Neural progenitor cell (in vitro differentiated cells): ENCODE measurements around the genes HPS3, TM4SF18, ANKUB1 and RNF13.

DNA sequence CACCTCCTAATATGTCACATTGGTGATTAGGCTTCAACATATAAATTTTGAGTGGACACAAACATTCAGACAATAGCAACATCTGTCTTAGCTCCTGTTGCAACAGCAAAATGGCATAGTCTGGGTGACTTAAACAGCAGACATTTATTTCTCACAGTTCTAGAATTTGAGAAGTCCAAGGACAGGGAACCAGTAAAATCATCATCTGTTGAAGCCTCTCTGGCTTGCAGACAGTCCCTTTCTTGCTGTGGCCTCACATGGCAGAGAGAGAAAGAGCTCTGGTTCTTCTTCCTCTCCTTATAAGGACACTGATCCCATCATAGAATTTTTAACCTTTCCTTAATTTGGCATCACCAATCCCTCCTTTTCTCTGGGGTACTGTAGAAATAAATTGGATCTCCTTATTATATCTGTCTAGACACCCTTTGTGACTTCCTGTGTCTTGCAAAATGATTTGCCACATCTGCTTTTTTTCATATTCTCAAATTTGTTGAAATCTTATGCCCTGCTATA, 3.4 kb upstream of the PLSCR2 start:
- RAMPAGE, long total RNA = no peak

DNA sequence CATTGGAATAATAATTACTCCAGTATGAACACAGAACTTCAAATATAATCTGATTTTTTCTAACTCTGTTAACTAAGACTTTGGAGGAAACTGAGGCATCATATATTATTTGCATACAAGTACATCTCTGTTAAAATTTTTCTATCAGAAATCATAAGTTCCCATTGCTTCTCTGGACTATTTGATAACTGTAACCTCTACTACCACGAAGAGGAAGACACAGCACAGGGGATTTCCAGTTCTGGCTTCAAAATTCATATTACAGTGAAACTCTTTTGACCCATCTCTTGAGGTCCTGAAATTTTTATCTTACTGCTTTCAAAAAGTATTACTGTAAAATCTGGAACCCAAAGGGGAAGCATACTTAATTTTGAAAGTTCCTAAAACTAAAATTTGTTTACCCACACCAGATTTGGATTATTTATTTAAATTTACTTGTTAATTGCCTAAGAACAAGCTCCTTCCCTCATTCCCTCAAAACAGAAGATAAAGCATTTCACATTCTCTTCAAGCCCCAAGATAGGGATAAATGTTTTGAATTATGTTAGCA, 4.1 kb downstream of the PLSCR1 start:
- RAMPAGE, long total RNA = no peak

DNA sequence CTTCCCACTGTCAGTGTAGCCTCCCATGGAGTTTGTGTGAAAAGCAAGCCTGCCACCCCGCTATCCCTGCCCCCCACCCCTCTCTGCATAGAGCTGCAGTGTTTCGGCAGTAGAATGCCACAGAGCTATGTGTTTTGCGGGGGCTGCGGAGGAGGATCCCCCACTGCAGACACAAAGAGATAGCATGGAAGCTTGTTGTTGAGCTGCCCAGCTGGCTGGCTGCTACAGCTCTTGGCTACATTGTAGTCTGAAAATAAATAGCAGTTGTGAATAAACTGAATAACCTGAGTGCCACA, 53.2 kb upstream of the PLSCR5 start:
- RAMPAGE, long total RNA = no peak

- RAMPAGE, long total RNA = no peak
Observed at GRCh38 chr3:148830601-148831361, 3.2 kb downstream of the CPB1 start.

GRCh38 chr3:148975059-148975740, 16.1 kb upstream of the GYG1 start:
- RAMPAGE, long total RNA = no peak

- RAMPAGE, long total RNA = no peak
Observed at GRCh38 chr3:149009556-149010133, 18.3 kb downstream of the GYG1 start.

DNA sequence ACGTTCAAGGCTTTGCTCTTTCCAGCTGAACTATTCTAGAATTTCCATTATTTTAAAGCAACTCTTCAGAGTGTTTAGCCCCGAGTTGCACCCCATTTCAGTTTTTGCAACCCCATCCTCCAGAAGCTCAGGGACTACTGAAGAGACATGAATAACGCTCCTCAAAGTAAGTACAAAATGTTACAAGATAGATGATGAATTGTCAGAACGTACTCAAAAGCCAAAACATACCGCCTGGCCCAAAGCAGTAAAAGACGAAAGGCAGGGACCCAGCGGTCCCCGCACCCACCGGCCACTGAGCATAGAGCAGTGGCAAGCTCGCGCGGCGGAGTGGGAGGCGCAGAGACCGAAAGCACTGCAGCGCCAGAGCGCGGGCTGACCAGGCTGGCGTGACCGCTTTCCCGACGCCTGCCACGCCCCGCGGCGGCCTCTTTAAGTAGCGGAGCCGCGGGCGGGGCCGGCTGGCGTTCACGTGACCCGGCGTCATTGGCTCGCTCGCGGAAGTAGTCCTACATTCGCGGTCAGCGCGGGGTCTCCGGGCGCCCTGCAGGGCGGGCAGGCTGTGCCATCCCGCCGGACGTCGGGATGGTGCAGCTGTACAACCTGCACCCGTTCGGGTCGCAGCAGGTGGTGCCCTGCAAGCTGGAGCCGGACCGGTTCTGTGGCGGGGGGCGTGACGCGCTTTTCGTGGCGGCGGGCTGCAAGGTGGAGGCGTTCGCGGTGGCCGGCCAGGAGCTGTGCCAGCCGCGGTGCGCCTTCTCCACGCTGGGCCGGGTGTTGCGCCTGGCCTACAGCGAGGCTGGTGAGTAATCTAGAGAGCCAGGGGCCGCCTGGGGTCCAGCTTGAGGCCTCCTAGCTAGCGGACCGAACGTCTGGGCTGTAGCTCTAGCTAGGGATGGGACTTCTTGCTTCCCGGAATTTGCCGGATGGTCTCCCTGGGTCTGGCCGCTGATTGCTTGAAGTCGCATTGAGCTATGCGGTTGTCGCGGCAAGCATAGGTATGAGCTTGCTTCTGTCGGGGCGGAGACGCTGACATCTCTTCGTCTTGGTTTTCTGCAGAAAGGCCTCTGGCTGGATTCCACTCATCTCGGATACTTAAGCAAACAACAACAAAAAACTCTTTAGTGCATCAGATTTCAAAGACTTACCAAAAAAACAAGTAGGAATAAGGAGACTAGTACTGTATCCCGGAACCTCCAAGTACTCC, at the start of gene HPS3:
Gene HPS3, plus strand, starts transcription at position 500 of the 1,207 bp plus-strand sequence.
- RAMPAGE, long total RNA = no peak

DNA sequence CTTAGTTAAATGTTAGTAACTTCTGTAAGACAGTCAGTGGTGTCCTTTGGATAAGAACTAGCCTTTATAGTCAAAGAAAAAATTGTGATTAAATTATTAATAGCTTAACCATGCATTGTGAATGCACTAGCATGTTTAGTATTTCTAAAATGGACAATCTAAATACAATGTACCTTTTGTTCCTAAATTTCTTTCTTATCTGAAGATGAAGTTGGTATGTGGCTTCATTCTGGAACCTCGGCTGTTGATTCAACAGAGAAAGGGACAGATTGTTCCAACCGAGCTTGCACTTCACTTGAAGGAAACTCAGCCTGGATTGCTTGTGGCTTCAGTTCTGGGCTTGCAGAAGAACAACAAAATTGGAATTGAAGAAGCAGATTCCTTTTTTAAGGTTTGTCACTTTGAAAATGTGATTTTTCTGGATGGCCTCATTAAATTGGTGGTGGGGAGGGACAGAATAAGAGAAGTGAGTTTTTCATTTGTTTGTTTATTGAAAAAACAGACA, 32.6 kb downstream of the HPS3 start:
- RAMPAGE, long total RNA = no peak

DNA sequence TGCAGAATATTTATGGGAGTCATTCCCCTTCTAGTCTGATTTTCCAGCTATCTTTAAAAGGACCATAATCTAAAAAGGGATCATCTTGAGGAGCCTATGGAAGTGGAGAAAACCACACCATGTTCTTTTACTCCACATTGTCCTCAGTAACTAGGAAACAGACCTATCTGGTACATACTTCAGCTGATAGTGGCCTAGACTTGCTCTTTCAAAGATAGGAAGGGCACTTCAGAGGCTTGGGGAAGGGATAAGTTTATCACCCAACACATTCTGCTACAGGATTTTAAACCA, 35.5 kb downstream of the CP start:
- RAMPAGE, long total RNA = no peak

DNA sequence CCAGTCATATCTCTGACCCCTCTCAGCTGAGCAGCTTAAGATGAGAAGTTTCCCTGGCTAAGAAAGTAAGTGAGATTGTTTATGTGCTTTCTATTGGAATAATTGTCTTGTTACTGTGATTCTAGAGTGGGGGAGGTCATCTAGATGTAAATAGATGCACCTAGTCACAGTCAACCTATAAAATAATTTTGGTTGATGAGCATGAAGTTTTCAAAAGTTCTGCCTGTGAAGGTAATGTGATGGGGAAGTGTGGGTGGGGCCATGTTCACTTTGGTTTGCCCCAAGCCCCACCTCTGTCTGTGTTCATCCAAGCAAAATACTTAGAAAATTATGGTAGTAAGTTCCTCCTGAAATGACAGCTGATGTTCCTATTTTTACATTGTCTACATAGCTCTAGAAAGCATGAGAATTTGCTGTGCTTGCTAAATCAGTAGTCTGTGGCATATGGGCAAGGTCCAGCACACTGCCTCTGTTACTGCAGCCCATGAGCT, 21.8 kb upstream of the CP start:
- RAMPAGE, long total RNA = no peak

DNA sequence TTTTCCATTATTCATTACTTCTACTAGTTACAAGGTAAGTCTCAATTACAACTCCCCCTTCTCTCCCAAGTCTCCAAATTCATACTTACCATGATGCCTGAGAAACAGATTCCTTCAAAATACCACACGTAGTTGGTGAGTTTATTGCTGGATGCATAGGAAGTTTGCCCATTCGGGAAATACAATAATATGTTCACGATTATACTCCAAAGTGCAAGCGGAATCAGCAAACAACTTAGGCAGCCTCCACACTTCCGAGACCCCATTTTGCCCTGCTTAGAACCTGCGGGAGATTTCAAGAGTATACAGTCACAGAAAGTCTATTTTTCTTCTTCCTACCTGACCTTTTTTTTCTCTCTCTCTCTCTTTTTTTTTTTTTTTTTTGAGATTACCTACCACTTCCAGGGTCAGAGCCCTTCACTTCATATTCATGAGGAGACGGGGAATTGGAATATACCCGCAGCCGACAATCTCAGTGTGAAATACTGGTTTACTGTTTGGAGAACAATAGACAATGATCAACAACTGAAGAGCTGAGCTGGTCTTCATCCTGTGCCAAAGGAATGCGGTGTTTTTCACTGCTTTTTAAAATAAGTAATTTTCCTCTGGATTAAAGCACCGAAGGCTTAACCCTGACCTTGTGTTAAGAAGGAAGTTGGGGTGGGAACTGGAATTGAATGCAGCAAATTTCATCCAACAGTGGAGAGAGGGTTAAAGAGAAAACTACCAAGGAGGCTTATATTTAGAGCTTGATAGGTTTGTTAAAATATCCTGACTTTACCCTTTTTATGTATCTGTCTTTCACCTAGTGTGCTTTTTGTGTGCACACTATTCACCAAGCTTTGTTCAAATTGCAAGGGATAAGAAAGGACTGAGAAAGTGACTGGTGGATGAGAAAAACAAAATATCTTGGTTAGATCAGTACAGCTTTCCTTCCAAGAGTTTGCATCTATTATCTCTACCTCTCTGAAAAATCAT, at the start of gene TM4SF18:
Gene TM4SF18, minus strand, starts transcription at position 520 of the 978 bp plus-strand sequence.
- RAMPAGE, long total RNA = no peak

DNA sequence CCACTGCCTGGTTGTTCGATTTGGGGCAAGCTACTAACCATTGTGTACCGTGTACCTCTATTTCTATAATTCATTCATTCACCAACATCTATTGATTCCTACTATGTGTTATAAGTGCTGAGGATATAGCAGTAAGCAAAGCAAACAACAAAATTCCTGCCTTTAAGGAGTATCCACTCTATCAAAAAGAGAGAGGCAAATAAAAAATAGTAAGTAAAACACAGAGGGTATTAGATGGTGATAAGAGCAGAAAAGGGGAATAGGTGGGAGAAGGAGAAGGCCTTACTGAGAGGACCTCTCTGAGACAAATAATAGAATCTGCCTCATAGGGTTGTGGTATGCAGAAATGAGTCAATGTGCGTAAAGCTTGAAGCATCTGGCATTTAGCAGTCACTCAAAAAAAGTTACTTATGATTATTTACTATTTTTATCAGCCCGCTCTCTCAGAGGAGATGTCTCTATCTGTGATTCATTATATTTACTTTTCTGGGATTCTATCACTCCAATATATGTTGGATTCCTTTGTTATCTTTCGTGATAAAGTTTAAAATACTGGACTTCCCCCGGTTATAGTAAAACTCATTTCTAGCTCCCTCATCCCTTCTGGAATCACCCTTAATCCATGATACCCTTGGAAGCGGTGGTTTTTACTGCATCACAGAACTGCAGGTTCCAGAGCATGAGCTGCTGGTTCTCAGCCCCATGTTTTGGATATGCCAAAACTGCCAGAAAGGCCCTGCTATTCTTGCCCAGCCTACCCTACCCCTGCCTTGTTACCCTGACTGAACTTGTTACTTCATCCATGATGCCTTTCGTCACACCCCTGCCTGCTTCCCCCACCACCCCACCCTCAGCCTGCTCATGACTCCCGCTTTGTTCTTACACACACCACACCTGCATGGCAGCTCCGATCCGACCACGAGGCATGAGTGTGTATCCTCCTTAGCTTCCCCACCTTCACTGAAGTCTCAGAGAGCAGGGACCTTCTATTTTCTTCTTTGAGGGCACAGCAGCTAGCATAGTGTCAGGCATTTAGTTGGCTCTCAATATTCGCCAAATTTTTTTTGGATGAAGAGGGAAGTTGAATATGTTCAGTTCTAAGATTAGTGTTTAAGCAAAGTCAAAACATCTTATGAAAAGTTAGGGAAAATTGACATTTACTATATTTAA, 4.8 kb upstream of the TM4SF1 start:
- RAMPAGE, long total RNA = no peak

DNA sequence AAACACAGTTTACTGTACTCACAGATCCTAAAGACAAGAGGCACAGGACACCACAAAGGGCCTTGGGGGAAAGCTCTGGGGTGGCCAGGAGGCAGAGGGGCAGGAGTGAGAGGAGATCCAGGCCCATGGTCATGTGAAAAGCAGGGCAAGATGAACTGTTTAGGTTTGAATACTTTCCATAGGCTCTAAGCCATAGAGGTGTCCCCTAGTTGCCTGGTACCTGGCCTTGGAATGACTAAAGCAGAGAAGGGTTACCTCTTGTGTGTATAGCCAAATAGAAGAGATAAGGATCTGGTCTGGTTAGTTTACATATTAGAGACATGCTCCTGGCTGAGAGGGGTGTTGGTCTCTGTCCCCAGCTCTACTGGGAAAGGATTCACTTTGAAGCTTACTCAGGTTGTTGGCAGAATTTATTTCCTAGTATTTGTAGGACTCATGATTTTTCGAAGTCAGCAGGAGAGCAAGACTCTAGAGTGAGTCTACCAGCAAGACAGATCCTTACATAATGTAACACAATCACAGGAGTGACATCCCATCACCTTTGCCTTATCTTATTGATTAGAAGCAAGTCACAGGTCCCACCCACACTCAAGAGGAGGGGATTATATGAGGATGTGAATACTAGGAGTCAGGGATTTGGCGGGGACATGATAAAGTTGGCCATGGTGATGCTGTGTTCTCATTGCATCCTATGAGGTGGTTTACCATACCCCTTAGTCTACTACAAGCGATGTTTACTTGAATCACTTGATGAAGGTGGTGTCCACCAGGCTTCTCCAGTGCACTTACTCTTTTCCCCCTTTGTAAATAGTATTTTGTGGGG, 11.4 kb upstream of the TM4SF1 start:
- RAMPAGE, long total RNA = no peak

DNA sequence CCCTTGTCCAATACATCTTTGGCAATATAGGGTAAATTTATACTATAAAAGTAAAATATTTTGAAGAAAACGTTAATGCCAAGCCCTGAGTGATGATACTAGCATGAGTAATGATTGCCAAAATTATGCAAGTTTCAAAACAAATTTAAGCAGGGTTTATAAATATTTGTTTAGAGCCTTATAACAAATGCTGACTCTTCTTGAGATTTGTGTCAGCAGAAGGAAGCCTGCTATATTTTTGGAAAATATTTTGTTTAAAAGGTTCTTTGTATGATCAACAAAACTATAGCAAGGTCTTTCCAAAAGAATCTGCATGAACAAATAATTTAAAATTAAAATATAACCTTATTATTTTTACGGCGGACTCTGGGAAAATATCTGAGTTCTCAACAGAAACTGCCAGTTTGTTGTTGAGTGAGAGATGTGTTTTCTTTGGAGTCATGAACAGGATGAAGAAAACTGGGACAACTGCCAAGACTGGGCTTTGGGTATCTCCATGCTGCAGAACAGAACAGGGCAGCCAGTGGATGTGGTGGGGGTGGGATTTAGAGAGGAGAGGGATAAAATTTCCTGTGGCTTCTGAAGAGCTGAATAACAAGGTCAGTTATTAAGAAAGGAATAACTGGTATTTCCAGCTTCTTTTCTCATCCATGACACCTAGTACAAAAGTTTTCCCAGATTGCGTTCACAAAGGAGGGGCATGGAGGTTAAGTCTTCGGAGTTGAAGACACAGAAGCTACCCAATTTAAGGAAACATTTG, 18.1 kb upstream of the TM4SF1 start:
- RAMPAGE, long total RNA = no peak

- RAMPAGE, long total RNA = no peak
Observed at GRCh38 chr3:149618490-149619384, 39.1 kb downstream of the WWTR1 start.

DNA sequence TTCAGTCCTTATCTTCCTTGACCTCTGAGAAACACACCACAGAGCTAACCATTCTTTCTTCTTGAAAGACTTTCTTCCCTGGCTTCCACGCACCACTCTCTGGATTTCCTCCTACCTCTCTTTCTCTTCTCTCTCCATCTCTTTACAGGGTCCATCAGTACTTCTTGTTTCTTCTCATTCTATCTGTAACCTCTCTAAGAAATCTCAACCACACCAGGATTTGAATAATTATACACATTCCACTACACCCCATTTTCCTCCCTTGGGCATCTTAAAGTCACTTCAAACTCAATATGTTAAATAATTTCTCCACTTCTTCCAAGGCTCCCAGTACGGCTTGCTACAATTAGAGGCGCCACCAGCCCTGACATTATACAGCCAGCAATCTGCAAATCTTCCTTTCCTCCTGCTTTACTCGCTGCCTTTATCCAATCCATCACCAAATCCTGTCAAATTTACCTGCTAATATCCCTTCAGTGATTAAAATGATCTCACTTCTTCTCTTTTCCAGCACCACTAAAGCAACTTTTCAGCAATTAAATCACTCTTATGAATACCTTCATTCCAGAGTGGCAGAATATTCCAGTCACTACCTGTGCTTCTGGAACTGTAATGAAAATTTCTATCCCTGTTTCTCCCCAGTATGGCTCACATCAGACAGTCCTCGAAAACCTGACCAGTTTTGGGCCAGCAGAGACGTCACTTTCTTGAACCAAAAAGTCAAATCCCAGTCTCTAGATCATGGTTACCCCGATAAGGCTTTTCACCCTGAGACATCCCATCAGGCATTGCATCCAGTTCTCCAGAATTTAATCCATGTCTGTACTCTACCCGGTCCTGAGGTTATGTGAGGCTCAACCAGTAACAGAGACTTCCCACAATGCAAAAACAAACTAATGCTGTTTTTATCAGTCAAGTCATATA, 13.8 kb downstream of the WWTR1 start:
- RAMPAGE, long total RNA = no peak

GRCh38 chr3:149647692-149648986, 9.7 kb downstream of the WWTR1 start:
- RAMPAGE, long total RNA = no peak

GRCh38 chr3:149792385-149792844, at the start of gene ANKUB1:
ANKUB1 (minus strand) TSS chr3:149792554.
- RAMPAGE, long total RNA = no peak

DNA sequence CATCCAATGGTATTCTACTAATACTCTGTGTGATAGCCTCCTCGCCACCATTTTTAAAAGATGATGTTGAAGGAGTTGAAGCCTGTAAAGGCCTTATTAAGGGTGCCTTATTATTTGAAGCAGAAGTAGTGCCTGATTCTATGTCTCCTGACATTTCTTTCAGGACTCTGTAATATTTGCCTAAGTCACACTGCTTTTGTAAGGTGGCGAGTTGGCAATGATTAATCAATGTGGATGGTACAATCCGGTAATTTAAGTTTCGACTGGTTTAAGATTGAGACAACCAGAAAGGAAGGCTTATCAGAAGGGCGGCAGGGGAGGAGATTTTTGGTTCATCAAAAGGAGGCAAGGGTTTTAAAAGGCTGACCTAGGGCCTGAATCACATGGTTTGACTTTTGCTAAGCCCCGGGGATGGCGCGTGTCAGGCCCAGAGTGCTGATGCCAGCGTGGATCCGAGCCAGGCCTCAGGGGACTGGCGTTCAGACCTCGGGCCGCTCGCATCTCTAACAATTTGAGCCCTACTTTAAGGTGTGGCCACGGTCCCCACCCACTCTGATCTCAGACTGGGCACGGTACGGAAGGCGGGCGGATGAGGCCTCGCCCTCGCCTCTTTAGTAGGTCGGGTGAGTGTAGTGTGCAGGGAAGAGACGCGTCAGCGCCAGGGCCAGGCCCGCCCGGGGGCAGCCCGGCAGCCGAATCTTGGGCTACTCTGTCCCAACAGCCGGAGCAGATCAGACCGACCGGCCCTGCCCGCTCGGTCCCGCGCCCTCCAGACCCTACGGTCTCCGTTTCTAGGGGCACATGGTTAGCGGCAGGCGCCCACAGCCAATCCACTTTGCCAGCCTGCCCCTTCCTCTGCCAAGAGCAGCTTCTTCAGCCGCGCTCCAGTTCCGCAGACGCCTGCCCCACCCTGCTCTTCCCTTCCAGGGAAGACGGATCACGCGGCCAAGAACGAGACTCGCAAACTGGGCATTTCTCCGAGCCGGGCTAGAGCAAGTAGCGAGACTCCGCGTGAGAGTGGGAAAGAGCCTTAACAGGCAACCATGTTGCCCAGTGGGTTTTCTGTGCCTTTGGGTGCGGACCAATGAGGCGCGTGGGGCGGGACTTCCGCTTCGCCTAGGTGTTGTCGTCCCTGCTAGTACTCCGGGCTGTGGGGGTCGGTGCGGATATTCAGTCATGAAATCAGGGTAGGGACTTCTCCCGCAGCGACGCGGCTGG, at the start of gene RNF13:
Gene RNF13, plus strand, starts transcription at position 1,115 of the 1,218 bp plus-strand sequence.
- RAMPAGE, long total RNA = no peak

DNA sequence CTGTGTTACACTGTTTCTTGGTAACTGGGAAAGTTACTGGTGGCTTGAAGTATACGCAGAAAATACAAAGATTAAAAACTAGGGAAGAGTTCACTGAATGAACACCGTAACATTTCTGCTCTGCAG, 1.1 kb upstream of the PFN2 start:
- RAMPAGE, long total RNA = no peak